Gastroesophageal sphincter (tissue), 4 donors: Measurements from ENCODE around the genes MYO10 and BASP1.

DNA sequence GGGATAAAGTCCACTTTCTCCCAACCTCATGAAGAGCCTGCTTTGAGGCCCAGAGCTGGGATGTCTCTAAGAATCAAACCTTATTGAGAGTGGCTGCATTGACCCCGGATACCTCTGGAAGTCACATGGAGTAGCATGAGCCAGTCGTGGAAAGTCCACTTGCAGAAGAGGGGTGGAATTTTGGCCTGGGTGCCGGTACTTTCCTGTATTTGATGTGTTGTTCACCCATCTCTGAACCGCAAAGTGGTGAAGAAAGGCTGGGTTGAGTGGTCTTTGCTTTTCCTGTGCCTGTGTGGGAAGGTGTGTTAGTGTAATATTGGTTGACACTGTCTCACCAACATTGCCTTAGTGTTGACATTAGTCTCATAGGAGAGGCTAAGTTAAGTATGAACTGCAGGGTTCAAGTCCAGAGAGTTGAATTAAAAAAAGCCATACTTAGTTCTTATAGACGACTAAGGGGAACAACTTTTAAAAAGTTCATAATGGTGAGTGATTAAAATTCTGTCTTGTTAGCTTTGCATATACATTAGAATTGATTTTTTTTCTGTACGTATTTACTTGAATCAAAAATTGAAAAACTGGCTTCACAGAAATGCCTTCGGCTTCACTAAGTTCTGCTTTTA is 3.8 kb downstream of the OTULIN start:
- PRO-cap = no peak
- RAMPAGE, long total RNA, 4 experiments = no peak in any of the 4 experiments

DNA sequence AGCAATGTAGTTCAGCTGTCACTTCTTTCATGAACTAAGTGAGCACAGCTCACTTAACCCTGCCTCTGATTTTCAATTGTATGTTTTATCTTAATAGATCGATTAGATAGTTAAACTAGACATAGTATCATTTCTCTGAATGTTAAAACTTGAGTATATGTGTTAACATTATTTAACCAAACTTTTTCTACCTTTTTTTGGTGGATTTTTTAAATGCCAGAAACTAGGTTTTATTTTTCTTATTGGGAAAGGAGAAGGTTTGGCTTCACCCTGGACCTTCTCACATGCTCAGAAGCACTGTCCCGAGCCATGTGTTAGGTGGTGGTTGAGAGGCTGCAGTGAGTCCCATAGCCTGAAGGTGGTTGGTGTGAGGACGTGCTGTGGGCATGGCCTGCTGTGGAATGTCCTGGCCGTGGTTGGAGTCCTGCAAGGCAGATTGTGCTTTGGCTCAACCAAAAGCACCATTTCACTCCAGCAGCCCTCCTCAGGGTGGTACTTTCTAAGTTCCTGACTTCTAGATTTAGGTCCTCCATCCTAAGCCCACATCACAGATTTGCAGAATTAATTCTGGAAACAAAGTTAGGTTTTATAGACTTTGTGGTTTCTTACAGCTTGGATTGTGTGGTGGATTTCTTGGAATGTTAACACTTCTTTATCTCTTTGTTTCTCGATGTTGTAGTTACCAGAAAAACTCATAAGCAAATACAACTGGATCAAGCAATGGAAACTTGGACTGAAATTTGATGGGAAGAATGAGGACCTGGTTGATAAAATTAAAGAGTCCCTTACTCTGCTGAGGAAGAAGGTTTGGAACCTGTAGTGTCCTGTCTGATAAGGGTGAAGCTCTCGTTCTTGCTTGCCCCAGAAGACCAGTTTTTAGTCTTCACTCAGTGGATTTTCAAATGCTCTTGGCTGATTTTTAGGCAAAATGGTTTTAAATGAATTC is 22.6 kb downstream of the OTULIN start:
- PRO-cap = no peak
- RAMPAGE, long total RNA, 4 experiments = no peak in any of the 4 experiments

GRCh38 chr5:14811954-14812614 is 59.5 kb downstream of the ANKH start:
- PRO-cap = no peak
- RAMPAGE, long total RNA, 4 experiments = no peak in any of the 4 experiments

DNA sequence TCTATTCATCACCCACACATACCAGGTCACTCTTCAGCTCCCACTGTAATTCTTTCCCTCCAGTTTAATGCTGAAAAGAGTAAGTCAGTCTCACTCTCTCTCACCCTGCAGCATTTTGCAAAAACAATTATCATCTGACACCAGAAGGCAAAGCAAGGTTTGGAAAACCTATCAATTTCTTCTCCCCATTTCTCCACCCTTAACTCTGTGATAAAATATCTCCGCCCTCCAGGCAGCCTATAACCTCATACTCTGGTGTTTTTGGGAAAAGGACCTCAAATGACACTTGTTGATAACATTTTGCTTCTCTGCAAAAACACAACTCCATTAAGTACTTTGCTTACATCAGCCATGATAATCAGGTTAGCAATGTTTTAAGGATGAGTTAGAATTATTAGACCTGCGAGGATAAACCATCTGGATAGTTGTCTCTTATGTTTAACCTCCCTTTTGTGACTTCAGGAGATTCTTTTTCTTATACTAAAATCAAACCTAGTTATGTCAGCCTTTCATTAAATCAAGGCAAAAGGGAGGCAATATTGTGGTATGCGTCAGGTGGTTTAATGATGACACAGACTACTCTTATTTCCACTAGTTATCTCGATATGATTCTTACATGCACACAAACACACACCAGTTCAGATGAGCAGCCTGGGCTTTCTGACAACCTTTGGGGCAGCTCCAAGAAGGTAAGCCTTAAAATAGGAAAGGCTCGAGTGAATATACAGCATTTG is 2.2 kb downstream of the ANKH start:
- PRO-cap = unidirectional peak, plus-strand start at position 633 of the sequence
- RAMPAGE, long total RNA, 4 experiments = no peak in any of the 4 experiments

DNA sequence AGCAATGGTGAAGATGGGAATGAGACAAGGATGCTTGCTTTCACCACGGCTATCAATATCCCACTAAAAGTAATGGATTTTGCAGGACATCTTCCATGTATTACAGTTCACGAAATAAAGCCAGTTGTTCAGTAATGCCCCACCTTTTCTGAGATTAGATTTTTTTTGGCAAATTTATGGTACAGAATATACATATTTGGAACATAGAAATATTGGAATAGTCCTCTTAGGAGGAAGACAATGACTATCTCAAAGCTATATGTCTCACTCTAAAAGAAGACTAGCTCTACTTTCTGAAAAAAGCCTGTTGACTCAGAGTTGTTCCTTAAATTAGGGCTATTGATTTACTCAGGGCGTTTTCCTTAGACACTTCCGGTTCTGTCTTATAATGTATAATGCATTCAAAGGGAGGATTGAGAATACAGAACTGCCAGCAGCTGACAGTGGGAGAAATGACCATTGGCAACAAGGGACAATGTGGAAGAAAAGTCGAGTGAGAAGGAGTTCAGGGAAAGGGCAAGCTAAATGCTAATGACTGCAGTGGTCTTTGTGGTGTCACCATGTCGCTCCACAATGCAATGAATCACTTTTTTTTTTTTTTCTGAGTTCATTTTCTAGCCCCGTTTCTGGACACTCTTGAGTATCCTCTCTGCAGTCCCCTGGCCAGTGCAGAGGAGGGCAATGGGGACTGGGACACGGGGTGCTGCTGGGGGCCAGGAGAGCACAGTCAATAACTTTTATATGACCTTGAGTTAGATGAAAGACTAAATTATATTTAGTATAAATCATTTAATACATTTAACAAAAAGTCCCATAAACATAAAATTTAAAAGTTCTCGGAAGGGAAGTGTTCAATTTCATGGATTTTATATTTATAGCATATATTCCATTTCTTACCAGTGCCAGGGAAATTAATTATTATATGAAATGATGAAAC is 65.7 kb upstream of the ANKH start:
- PRO-cap = no peak
- RAMPAGE, long total RNA, 4 experiments = no peak in any of the 4 experiments

DNA sequence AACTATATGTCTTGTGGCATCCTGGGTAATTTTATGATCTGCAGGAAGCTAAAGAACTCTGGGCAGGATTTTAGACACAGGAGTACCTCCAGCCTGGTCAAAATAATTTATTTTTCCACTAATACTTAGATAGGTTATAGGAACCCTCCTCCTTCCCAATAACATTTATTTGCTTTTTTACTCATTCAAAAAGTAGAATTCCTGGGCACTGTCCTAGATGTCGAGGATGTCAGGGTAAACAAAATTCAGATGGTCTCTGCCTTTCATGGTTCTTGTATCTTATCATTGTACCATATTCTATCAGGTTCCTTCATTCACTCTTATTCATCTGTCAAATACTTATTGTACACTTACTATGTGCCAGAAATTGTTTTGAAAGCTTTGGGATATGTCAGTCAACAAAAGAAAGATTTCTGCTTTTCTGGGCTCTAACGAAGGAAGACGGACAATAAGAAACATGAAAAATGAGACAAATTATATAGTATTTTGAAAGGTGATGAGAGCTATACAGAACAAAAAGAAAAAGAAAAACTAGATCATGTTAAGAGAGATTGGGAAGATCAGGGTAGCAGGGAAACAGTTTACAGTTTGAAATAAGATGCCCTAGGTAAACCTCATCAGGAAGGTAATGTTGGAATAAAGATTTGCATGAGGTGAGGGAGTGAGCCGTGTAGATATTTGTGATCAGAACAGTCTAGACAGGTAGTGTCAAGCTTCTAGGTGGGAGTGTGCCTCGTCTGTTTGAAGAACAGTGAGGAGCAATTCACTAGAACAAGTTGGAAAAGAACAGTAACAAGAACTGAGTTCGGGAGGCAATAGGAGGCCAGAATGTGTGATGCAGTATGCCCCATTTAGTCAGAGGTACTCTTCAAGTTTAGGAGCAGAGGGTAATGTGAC is 336.1 kb downstream of the FBXL7 start:
- PRO-cap = no peak
- RAMPAGE, long total RNA, 4 experiments = start-site peak on the plus strand in 1 of 4 experiments, centred at positions 281 to 432 of the sequence, 8 to 9 reads per replicate

DNA sequence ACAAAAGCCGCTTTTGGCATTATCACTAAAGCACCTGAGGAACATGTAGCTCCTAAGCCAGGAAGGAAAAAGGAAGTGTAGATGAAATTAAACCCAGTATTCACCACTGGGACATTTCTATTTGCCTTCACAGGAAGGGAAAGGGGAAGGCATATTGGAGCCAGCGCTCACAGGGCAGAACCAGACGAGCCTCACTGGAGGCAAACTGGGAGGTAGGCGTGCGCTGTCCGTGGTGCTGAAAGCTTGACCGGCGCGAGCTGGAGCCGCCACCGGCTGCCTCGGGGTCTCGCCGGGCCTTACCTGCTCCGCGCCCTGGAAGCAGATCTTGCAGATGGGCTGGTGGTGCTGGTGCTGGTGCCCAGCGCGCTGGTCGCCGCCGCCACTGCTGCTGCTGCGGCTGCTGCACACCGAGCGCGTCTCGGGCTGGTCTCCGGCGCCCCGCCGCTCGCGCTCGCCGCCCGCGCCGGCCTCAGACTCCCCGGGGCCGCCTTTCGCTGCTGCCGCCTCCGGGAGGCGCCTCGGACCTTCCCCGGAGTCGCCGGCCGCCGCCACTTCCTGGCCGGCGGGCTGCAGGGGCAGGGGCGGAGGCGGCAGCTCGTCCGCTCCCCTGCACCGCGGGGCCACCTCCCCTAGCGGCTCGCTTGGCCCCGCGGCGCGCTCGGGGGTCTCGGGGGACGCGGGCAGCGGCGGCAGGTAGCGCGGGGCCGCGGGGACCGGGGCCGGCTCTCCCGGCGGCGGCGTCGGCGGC is 678 bp downstream of the MARCHF11 start:
- PRO-cap = no peak
- RAMPAGE, long total RNA, 4 experiments = no peak in any of the 4 experiments

GRCh38 chr5:16457265-16457937 is 8.2 kb downstream of the ZNF622 start:
- PRO-cap = no peak
- RAMPAGE, long total RNA, 4 experiments = no peak in any of the 4 experiments

- PRO-cap = no peak
- RAMPAGE, long total RNA, 4 experiments = no peak in any of the 4 experiments
Measured at GRCh38 chr5:16467080-16467274, 1.4 kb upstream of the ZNF622 start.

DNA sequence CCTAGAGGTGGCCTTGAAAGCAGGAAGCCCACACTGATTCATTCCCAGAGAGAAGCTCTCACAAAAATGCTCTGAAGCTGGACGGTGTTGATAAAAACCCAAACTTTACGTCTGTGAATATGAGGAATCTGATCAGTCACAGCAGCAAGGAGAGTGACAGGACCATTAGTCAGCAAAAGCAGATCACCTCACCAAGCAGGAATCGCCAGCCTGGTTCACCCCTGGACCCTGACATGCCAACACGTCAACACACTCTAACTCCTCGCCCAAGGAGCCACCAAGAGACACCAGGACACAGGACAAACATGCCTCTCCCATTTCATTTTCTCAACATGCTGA is 70.7 kb upstream of the ZNF622 start:
- PRO-cap = no peak
- RAMPAGE, long total RNA, 4 experiments = no peak in any of the 4 experiments

- PRO-cap = bidirectional peak, plus-strand start at chr5:16569097, minus-strand start at chr5:16569096
- RAMPAGE, long total RNA, 4 experiments = no peak in any of the 4 experiments
Measured at GRCh38 chr5:16568910-16569307, 47.9 kb downstream of the RETREG1 start.

GRCh38 chr5:16617461-16618571 is 1.0 kb upstream of the RETREG1 start:
- PRO-cap = no peak
- RAMPAGE, long total RNA, 4 experiments = no peak in any of the 4 experiments

- PRO-cap = no peak
- RAMPAGE, long total RNA, 4 experiments = no peak in any of the 4 experiments
Measured at GRCh38 chr5:16681348-16681700, 64.5 kb upstream of the RETREG1 start.

- PRO-cap = no peak
- RAMPAGE, long total RNA, 4 experiments = no peak in any of the 4 experiments
Measured at GRCh38 chr5:16931330-16931730, 4.8 kb downstream of the MYO10 start.

DNA sequence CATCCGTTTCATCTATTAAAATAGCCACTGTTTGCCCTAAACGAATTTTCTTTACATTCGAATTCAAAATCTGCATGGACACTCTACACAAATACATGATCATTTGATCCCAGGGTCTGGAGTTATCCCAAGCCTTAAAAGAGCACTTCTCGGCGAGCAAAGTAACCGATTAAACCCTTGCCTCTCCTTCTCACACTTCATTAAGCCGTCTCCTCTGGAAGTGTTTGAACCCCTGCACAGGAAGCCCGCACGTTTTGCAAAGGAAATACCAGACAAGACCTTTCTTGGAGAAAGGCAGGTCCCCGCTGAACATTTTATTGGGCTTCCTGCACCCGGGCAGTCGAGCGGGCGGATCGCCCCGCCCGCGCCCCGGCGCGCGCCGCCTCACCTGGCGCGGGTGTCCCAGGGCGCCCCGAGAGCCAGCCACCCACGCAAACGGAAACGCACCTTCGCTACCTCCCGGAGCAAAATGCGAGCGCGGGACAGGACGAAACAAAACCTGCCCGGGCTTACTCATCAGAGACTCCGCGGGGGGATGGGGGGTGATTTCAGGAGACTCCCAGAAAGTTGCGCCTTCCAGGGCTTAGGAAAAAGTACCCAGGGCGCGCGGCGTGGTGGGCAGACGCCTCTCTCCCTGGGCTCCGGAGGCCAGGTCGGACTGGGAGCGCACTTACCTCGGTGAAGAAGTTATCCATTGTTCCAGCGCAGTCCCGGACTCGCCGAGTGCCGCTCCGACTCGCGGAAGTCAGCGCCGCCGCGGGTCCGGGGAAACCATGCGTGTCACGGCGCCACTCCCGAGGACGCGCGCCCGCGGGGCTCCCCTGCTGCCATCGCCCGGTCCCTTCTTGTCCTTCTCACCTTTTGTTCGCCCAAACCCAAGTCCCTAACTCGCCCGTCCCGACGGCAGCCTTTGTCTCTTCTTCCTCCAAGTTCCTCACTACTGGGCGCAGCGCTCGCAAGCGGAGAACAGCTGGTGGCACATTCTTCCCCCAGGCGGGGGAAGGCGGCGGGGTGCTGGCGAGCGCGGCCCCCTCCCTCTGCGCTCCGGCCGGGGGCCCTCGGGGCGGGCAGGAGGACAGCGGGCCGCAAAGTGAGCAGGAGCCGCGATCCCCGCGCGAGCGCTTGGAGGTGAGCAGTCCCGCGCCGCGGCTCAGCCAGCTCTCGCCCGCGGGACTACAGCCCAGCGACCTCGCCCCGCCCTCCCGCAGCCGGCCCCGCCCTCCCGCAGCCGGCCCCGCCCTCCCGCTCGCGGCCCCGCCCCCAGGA is at the start of gene MYO10:
Gene MYO10, minus strand, starts transcription at position 1,175 of the 1,266 bp plus-strand sequence.
- PRO-cap = bidirectional peak, plus-strand start outside the sequence, minus-strand start at position 1,175 of the sequence
- RAMPAGE, long total RNA, 4 experiments = start-site peak on the minus strand in 1 of 4 experiments, centred at position 823 of the sequence, 14 reads per replicate

GRCh38 chr5:16936380-16937014 is 409 bp upstream of the MYO10 start:
- PRO-cap = bidirectional peak, plus-strand start at chr5:16936480, minus-strand start at chr5:16936288
- RAMPAGE, long total RNA, 4 experiments = no peak in any of the 4 experiments

DNA sequence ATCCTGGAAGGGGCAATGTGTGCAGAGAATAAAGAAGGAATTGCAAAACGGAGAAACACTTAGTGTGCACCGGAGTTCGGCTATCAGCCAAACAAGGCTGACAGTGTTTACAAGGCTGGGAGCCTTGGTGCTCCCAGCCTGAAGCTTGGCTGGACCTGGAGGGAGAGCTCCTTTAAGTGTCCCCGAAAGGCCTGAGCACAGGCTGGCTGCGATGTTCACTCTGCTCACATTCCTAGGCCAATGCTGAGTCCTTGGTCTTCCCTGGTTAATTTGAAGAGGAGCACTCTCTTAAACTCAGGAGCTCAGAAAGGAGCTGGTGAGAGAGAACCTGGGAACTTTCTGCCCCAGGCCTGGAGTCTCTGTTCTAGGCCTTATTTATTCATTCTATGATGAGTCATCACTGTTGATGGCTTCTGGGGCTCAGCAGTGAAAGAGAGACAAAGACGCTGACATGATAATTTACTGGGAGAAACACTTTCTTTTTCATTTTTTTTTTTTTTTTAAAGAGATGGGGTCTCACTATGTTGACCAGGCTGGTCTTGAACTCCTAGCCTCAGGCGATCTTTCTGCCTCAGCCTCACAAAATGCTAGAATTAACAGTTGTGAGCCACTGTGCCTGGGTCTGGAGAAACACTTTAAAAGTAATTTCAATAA is 88.7 kb upstream of the MYO10 start:
- PRO-cap = no peak
- RAMPAGE, long total RNA, 4 experiments = no peak in any of the 4 experiments

DNA sequence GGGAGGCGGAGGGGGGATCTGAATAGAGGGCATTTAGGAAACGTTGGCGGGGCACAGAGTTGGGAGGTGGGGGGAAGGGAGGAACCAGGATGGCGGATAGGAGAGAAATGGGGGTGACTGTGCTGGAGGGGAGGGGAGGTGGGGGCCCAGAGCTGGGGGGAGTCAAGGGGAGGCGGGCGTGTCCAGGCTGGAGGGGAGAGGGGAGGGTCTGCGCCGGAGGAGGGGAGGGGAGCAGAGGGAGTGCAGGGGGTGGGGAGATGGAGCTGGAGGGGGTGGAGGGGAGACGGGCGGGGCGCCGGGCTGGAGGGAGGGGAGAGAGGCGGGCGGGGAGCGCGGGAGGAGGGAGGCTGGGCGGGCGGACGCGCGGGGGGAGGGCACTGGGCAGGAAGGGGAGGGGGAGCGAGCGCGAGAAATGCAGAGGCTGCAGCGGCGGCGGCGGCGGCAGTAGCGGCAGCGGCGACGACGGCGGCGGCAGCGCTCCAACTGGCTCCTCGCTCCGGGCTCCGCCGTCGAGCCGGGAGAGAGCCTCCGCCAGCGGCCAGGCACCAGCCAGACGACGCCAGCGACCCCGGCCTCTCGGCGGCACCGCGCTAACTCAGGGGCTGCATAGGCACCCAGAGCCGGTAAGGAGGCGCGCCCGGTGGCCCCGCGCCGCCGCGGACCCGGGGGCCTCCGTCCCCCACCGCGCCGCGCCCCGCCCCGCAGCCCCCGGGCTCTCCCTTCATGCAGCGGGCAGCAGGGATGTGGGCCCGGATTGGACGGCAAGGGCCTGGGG is at the start of gene BASP1:
Gene BASP1, plus strand, starts transcription at position 444 of the 775 bp plus-strand sequence.
- PRO-cap = unidirectional peak, plus-strand start at position 444 of the sequence
- RAMPAGE, long total RNA, 4 experiments = start-site peak on the plus strand in 1 of 4 experiments, centred at position 441 of the sequence, 28 reads per replicate

DNA sequence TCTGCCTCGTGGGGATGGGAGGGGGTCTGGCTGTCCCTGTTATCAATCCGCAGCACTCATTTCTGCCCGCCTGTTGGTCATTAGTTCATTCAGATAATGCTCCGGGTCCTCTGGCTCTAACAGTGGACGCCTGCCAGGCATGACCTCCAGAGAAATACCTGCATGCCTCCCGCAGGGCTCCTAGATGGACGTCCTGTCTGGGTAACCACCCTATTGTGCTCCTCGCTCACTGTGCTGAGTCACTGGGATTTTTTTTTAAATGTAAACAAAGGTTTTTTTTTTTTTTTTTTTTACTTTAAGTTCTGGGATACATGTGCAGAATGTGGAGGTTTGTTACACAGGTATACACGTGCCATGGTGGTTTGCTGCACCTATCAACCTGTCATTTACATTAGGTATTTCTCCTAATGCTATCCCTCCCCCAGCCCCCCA is 116.4 kb downstream of the H3Y2 start:
- PRO-cap = no peak
- RAMPAGE, long total RNA, 4 experiments = no peak in any of the 4 experiments

- PRO-cap = no peak
- RAMPAGE, long total RNA, 4 experiments = no peak in any of the 4 experiments
Measured at GRCh38 chr5:17918549-17919290, 263.1 kb upstream of the H3Y1 start.